ENCODE measurements around a stretch of chr4.

DNA sequence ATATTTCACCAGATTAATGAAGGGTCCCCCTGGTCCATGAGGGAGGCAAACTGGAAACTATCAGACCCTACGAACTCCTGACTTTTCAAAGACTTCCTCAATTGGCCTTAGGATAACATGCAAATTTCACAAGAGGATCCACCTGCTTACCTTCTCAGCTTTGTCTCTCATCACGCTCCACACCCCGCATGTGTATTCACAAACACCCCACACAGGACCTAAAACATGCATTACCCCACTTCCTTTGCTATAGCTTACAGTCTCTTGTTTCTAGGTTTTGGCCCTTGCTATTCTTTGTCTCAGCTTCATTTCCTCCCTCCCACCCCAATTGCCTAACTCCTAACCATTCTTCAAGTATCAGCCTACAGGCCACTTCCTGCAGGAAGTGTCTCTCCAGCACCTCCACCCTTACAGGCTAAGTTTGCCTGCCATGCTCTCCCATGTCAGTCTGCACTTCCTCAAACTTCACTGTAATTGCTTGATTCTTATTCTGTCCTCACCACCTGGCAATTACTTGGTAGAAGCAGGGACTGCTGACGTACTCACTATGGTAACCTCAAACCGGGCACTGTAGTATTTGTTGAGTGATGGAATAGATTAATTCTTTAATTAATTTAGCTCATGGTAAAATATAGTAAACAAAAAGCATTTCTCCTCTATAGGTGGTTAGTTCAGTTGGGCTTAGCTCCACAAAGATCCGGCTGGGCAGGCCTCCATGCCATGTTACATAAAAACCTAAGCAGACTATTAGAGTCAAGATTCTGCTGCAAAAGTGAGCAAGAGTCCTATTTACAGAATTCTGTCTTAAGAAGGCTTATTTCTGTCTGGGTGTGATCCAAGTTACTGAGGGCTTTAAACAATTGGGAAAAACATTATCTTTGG is 124.9 kb upstream of the CPEB2 start:
- RRBS = no CpG with 5 or more reads among the region's 6 CpGs

DNA sequence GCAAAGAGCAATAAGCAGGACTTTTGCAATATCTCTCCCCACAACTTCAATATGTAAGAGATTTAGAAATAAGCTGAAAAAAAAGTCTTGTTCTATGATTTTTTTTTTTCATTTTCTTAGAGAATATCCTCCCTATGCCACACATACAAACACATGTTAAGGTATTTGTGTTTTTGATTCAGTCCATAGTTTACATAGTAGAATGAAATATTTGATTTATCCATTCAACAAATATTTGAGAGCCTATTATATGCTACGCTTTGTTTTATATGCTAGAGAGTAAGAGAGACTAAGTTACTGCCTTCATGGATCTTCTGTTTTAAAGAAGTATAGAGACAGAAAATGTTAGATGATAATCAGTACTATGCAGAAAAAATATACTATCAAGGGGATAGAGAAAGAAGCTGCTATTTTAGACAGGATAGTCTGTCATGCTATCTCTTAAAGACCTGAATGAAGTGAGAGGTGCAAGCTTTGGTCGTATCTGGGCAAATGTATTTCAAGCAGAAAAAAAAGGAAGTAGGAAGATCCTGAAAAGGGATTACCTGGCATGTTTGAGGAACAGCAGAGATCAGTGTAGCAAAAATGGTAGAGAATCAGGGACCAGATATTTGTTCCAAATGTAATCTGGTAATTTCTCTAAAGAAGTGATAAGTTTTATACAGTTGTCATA is 26.1 kb downstream of the CPEB2 start:
- RRBS = no CpG with 5 or more reads among the region's 2 CpGs

DNA sequence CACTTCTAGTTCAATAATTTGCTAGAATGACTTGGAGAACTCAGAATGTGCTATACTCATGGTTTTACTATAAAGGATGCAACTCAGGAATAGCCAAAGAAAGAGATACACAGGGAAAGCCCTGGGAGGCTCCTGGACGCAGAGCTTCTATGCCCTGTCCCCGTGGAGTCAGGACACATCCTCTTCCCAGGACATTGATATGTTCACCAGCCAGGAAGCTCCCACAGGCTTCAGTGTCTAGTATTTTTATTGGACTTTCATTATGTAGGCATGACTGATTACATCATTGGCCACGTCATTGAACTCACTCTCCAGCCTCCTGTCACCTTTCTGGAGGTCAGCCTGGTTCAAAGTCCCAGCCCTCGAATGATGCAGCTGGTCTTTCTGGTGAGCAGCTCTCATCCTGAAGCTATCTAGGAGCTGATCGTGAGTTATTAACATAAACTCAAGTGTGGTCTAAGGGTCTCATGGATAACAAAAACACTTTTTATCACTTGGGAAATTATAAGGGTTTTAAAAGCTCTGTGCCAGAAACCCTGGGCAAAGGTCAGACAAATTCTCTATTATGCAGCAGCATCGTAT is 104.1 kb downstream of the CPEB2 start:
- RRBS = no CpG with 5 or more reads among the region's 6 CpGs

- RRBS = no CpG with 5 or more reads among the region's 1 CpG
Observed at GRCh38 chr4:15428483-15428871, 644 bp downstream of the C1QTNF7 start.

DNA sequence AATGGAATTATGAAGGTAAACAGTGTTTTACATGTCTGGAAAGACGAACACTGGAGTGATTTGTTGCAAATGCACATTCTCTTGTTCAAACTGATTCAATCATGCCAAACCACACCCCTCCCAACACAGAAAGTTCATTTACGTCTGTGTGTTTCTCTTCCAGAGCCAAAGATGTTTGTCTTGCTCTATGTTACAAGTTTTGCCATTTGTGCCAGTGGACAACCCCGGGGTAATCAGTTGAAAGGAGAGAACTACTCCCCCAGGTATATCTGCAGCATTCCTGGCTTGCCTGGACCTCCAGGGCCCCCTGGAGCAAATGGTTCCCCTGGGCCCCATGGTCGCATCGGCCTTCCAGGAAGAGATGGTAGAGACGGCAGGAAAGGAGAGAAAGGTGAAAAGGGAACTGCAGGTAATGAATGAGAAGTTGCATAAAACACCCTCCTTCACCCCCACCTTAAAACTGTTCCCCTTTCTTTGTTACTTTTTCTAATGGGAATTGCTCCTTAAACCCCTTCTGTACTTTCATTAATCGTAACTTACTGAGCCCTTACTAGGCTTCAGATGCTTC is 7.8 kb downstream of the C1QTNF7 start:
- RRBS = no CpG with 5 or more reads among the region's 7 CpGs

GRCh38 chr4:15653313-15653898 is 1.8 kb downstream of the FBXL5 start:
- RRBS = no CpG with 5 or more reads among the region's 5 CpGs

DNA sequence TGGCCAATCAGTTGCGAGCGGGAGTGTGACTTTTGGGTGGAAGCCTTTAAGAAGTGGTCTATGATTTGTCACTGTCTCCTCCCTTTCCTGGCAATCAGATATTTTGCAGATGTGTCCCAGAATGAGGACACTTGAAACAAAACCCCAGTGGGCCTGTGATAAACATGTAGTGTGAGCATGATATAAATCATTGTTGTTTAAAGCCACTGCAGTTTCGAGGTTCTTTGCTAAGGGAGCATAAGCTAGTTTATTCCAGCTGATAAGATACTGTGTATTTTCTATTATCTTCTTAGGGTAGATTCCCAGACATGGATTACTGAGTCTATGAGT is 11.9 kb downstream of the BST1 start:
- RRBS = no CpG with 5 or more reads among the region's 3 CpGs

DNA sequence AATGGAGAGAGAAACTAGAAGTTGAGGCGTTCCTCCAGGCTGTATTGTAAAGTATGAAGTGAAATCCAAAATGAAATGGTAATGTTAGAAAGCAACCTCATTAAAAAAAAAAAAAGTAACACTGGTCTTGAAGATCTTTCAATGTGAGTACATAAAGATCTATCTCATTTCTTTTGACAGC is 1.5 kb downstream of the CD38 start:
- RRBS = no CpG with 5 or more reads among the region's 1 CpG

DNA sequence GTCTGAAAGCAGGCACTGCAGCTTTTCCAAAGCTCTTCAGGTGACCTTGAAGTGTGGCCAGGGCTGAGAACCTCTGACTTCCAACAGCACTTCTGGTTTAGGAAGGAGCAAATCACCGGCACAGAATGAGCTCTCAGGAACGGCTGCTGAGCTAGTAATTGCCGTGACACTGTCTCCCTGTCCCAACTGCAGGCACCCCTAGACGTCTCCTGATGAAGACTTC is 31.3 kb downstream of the CD38 start:
- RRBS = no CpG with 5 or more reads among the region's 4 CpGs

- RRBS = no CpG with 5 or more reads among the region's 5 CpGs
Observed at GRCh38 chr4:15918232-15919038, 20.1 kb downstream of the FGFBP1 start.

DNA sequence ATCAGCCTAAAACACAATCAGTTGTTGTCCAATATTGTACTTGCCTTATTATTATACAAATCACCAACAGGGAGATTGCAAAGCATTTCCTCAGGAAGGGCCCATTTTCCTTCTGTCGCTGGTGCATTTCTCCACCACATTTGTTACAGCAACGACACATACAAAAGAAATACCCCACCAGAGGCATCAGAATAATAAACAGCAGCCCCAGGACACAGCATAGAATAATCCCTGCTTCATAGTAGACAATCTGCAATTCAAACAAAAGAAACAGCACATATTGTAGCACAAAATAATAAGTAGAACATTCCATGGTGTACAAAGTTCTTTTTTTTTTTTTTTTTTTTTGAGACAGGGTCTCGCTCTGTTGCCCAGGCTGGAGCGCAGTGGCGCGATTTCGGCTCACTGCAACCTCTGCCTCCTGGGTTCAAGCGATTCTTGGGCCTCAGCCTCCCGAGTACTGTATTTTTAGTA is 50.5 kb downstream of the PROM1 start:
- RRBS = no CpG with 5 or more reads among the region's 9 CpGs

GRCh38 chr4:16259843-16260310 is 33.6 kb upstream of the TAPT1 start:
- RRBS = no CpG with 5 or more reads among the region's 4 CpGs

DNA sequence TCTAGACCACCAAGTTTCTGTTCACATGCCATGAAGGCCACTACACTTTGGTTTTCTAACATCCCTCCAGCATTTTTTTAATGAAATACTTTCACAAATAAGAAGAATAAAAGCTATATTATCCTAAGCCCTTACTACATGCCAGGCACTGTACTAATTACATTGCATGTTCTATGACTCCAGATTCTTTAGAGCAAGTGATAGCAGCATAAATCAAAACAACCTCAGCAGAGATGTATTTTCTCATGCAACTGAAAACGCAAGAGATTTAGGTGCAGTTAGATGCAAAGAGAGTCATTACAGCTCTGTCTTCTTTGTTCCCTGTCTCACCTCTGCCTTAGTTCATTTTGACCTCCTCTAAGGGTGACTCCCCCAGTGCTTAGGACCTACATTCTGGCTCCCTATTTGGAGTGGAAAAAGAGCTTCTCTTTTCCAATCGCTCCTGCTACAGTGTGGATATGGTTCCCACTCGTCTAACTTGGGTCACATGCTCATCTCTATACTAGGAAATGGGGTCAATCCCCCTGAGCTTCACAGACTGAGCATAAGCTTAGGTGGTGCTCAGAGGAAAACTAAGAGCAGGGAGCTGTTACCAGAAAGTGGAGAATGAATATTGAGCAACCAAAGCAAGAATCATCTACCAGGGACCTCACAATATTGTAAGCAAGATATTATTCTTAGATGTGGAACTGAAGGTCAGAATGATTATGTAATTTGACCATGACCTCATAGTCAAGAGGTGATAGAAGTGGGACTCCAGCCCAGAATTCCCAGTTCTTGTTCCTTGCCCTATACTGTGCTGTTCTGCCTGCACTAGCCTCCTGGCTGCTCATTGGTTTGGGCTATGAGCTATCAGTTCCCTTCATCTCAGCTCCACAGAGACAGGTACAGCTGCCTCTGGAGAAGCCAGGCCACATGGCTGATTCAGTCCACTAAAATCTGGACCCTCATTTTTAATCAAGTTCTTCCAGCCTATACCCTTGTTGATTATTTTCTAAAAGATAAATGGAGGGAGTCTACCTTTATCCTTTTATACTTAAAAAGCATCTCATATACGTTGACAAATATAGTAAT is 229.6 kb downstream of the LDB2 start:
- RRBS = no CpG with 5 or more reads among the region's 4 CpGs

GRCh38 chr4:17166747-17167498 is 268.5 kb upstream of the LDB2 start:
- RRBS = no CpG with 5 or more reads among the region's 6 CpGs

GRCh38 chr4:17490550-17491163 is 21.2 kb downstream of the QDPR start:
- RRBS = no CpG with 5 or more reads among the region's 8 CpGs

GRCh38 chr4:17868898-17870094 is 58.5 kb downstream of the NCAPG start:
- RRBS = no CpG with 5 or more reads among the region's 4 CpGs

- RRBS = 65% methylated on average over 6 of the region's 19 CpGs
Observed at GRCh38 chr4:19455163-19455713, 796.5 kb upstream of the SLIT2 start.

DNA sequence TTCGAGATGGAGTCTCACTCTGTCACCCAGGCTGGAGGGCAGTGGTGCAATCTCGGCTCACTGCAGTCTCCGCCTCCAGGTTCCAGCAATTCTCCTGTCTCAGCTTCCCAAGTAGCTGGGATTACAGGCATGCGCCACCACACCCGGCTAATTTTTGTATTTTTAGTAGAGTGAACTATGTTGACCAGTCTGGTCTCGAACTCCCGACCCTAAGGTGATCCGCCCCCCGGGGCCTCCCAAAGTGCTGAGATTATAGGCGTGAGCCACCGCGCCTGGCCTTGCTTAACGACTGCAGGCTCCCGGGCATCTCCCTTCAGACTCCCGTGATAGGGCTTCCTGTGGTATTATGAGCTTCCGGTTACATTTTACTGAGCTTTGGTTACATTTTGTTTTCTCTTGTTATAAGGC is 795.9 kb upstream of the SLIT2 start:
- RRBS = 87% methylated on average over 10 of the region's 16 CpGs

GRCh38 chr4:20253279-20253612 is 1.5 kb downstream of the SLIT2 start:
- RRBS = no CpG with 5 or more reads among the region's 18 CpGs

DNA sequence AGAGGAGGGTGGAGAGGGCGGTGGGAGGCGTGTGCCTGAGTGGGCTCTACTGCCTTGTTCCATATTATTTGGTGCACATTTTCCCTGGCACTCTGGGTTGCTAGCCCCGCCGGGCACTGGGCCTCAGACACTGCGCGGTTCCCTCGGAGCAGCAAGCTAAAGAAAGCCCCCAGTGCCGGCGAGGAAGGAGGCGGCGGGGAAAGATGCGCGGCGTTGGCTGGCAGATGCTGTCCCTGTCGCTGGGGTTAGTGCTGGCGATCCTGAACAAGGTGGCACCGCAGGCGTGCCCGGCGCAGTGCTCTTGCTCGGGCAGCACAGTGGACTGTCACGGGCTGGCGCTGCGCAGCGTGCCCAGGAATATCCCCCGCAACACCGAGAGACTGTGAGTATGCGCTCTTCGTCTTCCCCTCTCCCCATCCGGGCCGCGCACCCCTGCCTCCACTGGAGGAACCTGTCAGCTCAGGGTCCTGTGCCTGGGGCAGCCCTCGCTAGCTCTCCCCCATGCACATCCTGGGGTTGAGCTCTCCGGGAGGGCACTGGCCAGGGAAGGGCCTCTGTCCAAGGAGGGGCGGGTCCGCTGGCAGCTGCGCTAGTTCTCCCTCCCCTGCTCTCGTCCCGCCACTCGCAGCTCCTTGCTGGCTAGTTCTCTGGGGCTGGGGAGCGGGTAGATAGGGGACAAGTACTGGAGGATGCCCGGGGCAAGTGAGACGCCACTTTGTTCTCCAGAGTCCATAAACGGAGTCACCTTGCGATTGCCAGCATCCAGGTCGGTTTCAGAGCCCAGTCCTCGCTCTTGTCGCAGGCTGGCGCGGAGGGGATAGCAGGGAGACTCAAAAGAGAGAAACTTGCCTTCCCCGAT is 2.1 kb downstream of the SLIT2 start:
- RRBS = under 1% methylated on average over 5 of the region's 51 CpGs

All from AG09319 (cell line).